Placental epithelial cell (primary cell): ENCODE measurements around a stretch of chr6.

- CAGE, long polyA plus RNA: no peak
Observed at GRCh38 chr6:133369982-133370327, 128.8 kb downstream of the EYA4 start.

DNA sequence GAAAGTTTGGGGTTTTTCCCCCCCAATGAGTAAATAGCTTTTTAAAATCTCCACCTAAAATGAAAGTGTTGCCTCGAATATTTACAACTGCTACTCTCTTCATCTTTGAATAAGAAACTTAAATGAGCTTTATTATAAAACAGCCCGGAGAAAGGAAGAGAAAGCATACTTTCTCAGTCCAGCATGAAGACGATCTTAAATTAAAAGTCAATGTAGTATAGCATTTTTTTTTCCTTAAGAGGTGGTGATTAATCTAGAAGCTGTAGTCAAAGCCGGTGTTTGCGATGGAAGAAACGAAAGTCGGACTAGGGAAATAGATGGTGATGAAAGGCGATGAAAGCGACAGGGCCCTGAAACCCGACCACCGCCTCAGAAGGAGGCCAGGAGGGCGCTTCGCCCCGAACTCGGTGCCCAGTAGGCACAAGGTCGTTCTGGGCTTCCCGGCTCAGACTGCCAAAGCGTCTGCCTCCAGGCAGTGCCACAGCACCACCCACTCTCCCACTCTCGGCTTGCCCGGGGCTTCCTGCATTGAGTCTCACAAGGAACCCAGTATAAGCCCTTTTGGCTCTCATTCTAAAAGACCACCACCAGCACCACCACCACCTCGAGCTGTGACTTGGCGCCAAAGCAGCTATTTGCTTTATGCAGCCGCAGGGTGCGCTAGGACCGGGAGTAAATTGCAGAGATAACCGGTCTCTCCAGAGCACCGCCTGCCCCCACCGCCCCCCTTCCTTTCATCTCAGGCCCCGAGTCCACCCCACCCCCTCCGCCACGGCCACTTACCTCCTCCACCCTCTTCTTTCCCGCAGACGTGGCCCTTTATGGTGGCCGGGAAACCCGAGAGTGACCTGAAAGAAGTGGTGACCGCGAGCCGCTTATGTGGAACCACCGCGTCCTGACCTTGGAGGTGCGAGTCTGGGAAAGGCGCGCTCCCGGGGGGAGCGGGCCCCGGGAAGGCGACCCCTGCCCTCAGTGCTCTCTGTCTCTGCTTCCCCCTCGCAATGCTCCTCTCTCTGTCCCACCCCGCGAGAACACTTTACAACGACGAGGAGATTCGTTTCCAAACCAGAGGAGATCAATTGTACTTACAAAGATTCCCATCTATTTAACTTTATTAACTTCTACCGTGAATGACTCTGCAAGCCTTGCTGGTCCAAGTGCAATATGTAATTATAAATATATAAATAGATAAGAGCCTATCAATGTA, 2.4 kb downstream of the TCF21 start:
- CAGE, long polyA plus RNA: no peak

GRCh38 chr6:134303469-134304934, 13.9 kb downstream of the SGK1 start:
- CAGE, long polyA plus RNA: no peak

- CAGE, long polyA plus RNA: no peak
Observed at GRCh38 chr6:134315893-134316395, 2.0 kb downstream of the SGK1 start.

DNA sequence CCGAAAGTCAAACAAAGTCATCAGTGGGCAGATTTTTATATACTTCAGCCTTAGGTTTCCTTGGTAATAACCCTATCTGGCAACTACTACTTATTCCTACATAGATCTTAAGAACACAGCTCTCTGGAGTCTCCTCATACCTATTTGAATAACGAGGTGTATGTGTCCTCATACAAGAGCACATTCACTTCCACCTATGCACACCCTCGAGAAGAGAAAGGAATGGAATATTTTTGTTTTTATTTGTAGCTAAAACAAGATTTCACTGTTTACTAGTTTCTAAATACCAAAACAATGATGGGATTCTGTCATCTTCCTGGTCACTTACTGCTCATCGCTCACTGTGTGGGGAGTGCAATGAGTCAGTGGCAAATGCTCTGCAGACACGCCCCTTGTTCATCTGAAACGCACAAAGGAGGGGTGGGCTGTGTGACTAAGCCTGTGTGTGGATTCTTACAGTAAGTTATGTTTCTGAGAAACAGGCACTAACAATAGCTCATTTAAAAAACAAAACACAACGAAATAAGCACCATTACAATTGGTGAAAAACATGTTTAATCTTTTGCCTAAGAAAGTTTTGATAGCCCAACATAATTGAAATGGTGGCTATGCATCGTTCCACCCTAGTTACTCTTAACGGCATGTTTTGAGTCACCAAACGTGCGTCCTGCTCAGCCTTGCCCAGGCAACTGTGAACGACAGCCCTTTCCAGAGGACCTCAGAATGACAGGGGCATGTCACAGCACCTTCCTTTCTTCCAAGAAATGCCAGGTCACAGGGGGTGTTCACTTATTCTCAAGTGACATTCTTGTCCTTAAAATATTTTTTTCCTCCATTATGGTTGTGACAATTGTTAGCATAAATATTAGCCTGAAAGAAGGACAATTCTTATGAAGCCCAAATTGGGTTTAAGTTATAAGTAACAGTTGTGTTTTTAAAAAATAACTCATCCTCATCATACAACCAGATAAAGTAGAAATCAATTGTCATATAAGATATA, 118.4 kb upstream of the SGK1 start:
- CAGE, long polyA plus RNA: no peak

GRCh38 chr6:134632913-134633653, 315.2 kb upstream of the SGK1 start:
- CAGE, long polyA plus RNA: no peak

DNA sequence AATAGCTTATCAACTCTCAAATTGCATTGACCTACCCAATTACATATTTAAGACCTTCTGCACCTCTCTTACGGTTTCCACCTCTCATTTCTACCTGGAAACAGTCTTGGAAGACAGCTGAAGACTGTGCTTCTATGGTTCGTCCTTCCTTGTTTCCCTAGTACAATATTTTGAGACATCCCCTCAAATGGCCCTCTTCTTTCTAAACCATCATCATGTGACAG, 309.3 kb downstream of the ALDH8A1 start:
- CAGE, long polyA plus RNA: no peak

DNA sequence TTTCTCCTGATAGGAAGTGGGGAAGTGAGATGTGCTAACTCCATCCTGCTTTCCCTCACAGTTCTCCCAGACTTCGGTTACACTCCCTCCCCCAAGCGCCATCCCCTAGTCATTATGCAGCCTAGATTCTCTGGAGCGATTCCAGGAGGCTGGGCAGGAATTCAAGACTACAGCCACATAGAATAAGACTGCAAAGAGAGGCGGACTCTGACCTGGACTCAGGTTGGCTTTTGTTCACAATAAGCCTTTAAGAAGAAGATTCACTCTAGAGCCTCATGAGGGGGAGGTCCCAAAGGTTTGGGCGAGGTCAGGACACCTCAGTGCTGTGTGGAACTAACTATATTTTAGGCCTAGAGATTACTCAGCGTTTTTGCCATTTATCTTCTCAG, 271.3 kb downstream of the ALDH8A1 start:
- CAGE, long polyA plus RNA: no peak

DNA sequence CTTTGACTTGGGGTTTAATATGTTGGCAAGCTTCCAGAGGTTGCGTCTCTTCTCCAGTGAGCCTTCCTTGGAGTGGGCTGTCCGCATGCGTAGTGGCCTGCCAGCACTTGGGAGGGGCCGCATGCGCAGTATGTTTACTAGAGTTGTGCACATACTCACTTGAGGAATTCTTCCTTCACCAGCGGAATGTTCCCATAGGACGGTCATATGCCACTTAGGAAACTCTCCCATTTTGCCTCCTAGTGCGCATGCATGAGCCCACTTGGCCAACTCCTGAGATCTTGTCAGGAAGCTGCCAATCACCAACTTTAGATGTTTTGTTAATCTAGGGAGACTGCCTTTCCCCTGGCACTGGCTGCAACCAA, 235.1 kb downstream of the ALDH8A1 start:
- CAGE, long polyA plus RNA: no peak

GRCh38 chr6:134853606-134853959, 96.3 kb downstream of the ALDH8A1 start:
- CAGE, long polyA plus RNA: no peak

- CAGE, long polyA plus RNA: no peak
Observed at GRCh38 chr6:134863703-134864119, 86.2 kb downstream of the ALDH8A1 start.

GRCh38 chr6:135122440-135122876, 58.6 kb upstream of the MYB start:
- CAGE, long polyA plus RNA: no peak

GRCh38 chr6:135192575-135192907, 11.4 kb downstream of the MYB start:
- CAGE, long polyA plus RNA: no peak

- CAGE, long polyA plus RNA: no peak
Observed at GRCh38 chr6:135209772-135210292, 28.7 kb downstream of the MYB start.

- CAGE, long polyA plus RNA: no peak
Observed at GRCh38 chr6:135211059-135212218, 30.3 kb downstream of the MYB start.

DNA sequence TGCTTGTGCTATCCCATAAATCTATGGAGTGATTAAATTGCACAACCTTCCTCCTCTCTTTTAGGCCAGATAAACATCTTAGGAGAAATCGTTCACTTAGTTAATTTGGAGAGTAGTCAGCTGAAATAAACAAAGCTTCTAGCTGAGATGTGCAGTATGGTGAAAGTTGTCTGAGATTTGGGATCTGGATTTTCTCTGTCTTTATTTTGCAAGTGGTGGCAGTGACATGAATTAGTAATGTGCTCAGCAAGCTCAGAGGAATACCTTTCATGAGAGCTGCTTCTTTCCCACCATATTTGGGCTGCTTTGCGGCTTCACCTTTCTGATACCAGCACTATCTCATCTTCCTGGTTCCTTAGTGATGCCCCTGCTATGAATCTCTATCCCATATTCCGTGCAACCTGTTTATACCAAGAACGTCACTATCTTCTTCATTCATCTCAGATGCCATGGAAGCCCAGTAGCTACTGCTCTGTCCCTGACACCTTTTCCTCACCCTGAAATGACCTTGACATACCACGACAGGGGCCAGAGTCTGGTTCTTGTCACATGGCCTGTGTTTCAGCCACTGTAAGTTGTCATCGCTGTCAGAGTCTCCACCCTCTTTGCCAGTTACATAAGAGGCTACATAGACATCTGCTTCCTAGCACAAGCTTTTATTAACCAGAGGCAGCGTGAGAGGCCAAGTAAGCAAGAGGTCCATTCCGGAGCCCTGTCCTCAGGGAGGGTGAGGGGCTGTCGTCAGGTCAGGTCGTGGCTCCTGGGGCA, 146.6 kb downstream of the MTFR2 start:
- CAGE, long polyA plus RNA: no peak

DNA sequence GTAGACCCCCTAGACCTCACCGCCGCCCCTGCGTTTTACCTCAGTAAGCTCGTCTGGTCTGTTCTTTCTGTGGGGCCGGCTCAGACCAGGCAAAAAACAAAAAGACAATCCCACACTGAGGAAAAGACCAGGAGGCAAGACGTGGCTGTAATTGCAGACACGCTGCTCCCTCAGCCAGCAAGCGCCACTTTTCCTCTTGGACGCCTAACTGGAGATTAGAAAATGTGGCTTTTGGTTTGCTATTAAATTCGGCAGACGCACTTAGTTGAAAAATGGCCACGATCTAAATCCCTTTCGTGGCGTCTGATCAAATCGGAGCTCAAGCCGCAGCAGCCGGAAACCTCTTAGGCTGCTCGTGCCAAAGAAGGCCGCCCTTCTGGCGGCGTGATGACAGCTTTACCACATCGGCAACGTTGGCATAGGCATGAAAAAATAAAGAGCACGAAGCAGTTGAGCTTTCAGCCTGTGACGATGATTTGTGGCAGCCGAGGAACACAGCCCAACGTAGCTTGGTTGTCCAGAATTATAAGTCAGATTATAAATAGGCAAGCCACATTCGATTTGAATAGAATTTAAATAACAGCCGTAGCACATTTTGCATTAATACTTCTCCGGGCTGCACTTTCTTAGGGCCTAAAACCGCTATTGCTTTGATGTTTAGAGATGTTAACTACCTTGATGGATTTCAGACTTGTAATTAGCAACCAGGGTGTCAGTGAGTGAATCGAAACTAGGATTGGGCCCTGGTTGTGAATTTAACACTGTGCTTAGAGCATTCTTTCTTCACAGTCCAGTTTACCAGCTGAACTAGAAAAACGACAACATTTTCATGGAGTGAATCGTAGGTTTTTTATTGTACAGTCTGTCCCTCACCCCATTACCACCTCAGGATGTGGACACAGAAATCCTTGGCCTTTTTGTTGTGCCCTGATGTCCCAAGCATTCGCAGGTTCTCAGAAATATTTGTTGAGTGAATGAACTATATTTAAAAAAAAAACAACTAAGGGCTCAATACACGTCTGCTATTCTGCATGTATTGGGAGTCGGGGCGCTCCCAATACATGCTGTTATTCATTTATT, 809 bp upstream of the BCLAF1 start:
- CAGE, long polyA plus RNA: no peak

DNA sequence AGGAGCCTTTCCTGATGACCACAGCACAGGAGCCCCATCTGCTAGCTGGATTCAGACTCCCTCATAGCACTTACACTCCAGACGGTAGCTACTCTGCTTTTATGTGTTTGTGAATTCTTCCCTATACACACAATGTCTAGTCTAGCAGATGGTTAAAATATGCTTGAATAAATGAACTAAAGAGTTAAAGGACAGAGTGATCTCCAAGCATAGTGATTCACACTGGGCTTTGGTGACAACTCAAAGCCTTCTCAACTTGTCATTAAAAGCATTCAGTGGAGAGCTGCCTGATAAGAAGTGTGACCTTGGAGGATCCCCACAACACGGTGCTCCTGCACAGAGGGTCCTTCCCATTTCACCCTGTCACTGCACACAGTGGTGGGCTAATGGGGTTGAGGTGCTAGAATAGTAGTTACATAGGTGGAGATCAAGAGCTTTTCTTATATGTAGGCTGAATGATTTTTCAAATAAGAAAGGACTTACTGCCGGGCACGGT, 112.5 kb upstream of the BCLAF1 start:
- CAGE, long polyA plus RNA: no peak

- CAGE, long polyA plus RNA: no peak
Observed at GRCh38 chr6:136563340-136563851, 13.2 kb upstream of the MAP7 start.

DNA sequence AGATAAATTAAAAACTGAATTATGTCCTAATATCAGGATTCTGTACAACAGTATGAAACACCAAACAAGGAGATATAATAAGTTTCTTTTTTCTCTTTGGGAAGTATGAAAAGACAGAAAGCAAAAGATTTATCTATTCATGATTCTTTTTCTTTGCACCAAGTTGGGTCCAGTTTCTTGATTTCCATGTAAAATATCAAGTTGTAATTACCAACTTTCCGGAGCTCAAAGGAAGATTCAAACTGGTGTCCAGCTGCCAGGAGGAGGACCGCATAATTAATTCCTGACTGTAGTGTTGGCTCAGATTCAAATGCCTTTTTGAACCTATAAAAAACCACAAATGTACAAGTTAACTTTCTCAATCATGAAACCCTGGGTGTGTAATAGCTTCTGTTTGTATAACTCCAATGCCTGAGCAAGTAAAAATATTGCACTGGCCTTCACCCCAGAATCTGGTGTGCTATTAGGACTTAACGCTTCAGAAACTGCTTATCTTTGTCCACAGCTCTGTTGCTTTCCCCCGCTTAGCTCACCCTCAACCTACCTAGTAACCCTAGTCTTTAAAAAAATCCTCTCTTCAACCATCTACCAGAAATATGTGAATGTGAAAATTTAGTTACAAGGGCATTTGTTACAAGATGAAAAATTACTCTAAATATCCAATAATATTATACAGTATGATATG, 119.0 kb upstream of the MAP7 start:
- CAGE, long polyA plus RNA: no peak